Astrocyte (in vitro differentiated cells and primary cell): Measurements from ENCODE around the gene CDH11.

GRCh38 chr16:57803851-57803989 lies 1.4 kb upstream of the KIFC3 start:
- PRO-cap = no peak
- RRBS, 2 experiments = no CpG with 5 or more reads among the region's 1 CpG

DNA sequence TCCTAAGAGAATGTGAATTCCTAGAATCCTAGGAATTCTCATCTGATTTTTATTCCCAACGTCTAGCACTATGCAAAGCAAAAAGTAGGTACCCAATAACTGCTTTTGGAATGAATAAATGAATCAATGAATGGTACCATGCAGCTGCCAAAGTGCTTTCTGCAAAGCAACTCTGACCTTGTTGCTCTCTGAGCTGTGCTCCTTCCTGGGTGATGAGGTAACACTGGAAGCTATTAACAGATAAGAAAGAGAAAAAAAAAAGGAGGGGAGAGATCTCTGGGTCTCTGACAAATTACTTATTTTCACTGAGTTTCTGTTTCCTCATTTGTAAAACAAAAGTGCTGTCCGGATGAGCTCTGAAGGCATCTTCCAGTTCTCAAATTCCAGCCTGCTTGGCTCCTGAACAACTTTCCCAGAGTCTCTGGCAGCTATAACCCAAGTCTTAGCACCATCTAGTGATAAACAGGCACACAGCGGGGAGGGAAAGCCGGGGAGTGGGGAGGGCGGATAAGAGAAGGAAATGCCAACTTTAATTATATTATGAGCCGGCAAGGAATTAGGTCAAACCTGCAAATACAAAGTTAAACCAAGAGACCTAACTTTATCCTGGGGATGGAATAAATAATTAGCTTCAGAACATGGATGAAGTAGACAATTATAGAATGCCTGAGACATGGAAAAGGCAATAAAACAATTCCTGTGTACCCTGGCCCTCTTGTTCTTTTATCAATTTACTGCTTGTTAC lies 61.2 kb upstream of the KIFC3 start:
- PRO-cap = no peak
- RRBS, 2 experiments = 5 to 6% methylated on average over 2 of the region's 6 CpGs

GRCh38 chr16:57899058-57899424 lies 71.9 kb downstream of the CNGB1 start:
- PRO-cap = no peak
- RRBS, 2 experiments = 28 to 53% methylated on average over 2 of the region's 7 CpGs

GRCh38 chr16:58045581-58046422 lies 20.2 kb downstream of the MMP15 start:
- PRO-cap = no peak
- RRBS, 2 experiments = no CpG with 5 or more reads among the region's 8 CpGs

GRCh38 chr16:58160404-58161650 lies 31.6 kb upstream of the CFAP20 start:
- PRO-cap = no peak
- RRBS, 2 experiments = no CpG with 5 or more reads among the region's 13 CpGs

- PRO-cap = no peak
- RRBS, 2 experiments = no CpG with 5 or more reads among the region's 14 CpGs
Observed at GRCh38 chr16:58236371-58236865, 13.3 kb upstream of the CCDC113 start.

DNA sequence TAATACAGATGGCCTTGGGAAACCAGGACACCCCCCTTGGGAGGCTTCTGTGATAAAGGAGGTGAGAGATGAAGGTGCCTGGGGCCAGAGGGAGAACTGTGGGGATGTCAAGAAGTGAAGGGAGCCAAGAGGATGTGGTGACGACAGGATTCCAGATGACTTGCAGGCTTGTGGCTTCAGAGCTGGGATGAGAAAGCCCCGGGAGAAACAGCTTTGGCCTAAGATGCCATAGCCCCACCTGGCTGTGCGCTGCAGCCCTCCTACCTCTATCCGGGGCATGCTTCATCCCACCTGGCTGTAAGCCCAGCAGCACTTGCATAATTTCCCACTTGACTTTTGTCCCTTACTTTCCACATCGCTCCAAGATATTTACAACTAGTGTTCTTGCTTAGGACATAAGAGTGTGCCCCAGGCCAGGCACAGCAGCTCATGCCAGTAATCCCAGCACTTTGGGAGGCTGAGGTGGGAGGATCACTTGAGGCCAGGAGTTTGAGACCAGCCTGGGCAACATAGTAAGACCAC lies 29.3 kb downstream of the GINS3 start:
- PRO-cap = no peak
- RRBS, 2 experiments = 10 to 46% methylated on average over 3 of the region's 5 CpGs

DNA sequence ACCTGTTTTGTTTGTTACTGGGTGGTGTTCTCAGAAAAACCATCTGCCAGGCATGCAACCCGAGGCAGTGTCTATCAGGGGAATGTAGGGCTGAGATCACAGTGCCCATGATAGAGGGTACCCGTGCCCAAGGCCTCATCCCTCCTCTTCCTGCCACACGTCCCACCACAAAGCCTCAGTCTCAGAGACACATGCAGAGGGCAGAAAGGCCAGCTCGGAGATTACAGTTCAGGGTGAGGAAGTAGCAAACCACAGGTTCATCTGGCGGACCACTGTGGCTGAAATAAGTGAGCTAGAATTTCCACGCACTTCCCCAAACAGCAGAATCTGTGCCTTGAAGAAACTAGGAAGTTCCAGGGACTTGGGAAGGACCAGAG lies 33.8 kb downstream of the GINS3 start:
- PRO-cap = no peak
- RRBS, 2 experiments = no CpG with 5 or more reads among the region's 6 CpGs

GRCh38 chr16:58462707-58463913 lies 36.8 kb upstream of the NDRG4 start:
- PRO-cap = no peak
- RRBS, 2 experiments = 1 to 2% methylated on average over 31 to 43 of the region's 117 CpGs

DNA sequence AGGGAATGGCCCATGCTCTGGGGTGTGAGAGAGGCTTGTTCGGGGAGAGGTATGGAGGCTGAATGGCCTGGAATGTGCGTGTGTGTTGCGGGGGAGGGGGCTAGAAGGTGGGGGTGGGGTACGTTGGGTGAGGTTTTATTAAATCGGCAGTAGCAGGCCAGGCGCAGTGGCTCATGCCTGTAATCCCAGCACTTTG lies 34.6 kb upstream of the NDRG4 start:
- PRO-cap = no peak
- RRBS, 2 experiments = no CpG with 5 or more reads among the region's 6 CpGs

DNA sequence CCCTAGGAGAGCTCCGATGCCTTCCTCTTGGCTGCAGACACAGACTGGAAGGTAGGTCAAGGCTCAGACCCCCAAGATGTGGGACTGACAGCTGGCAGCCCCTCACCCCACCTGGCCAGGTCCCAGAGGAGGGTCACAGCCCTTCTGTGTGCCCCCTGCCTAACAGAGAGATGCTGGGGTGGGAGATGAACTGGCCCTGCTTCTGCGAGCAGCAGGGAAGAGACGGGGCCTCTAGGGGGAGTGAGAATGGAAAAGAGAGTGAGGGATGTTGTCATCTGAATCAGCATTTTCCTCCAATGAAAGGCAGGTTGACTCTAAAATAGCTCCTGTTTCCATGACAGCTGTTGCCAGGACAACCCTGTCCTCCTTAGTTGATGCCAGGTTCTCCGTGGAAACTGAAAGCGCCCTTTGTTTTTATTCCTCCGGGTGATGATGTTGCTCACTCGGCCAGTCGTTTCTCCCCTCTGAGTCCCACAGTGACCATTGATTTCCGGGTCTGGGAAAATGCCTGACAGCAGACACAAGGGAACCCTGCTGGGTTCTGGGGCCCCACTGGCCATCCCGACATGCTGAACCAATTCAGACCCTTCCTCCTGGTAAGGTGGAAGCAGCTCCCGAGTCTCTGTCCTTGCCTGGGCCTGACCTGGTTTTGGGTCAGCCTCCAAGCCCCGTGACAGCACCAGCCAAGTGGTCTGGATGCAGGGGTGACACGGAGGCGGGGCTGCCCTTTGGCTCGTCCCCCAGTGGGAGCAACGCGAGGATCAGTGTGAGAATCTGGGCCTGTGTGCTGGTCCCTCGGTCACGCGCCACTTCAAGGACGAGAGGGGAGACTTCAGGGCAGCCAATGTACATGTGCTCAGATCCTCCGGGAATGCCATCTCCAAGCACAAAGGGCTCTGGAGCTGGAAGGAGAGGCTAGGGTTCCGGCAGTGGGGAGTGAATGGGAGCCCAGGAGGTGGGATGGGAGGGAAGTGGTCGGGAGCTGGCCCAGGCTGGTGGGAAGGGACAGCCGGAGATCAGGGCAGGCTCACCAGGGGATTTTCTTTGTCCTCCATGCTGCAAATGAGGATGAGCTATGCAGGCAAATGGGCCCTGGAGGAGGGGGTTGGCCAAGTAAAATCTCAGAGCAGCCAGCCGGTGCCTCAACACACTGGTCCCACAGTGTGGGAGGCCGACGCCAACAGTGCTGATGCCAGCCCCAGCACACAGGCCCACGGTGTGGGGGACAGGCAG lies 4.6 kb upstream of the NDRG4 start:
- PRO-cap = no peak
- RRBS, 2 experiments = 12 to 17% methylated on average over 8 to 9 of the region's 29 CpGs

DNA sequence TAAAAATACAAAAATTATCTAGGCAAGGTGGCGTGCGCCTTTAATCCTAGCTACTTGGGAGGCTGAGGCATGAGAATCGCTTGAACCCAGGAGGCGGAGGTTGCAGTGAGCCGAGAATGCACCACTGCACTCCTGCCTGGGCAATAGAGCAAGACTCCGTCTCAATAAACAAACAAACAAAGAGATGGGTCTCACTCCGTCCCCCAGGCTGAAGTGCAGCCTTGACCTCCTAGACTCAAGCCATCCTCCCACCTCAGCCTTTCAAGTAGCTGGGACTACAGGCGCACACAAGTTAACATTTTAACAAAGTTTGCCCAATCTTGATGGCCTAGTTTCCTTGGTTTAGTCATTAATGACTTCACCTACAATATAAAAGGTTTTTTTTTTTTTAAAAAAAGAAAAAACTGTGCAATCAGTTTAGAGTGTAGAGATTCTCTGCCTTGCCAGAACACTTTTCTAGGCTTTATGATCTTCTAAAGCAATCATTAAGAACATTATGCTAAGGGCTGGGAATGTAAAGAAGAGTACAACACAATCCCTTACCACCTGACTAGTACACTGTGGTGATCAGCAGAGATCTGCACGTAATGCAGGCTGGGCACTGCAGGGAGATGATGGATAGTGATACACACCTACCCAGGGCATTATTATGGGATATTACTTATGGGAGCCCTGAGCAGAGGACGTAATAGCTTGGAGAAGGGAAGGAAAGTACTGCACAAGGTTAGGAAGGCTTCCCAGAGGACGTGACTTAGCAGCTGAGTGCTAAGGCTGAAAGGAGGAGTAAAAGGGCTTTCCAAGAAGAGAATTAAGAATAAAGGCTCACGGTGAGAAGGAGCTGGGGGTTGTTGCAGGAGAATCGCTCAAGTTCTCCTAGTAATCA lies 6.9 kb downstream of the GOT2 start:
- PRO-cap = no peak
- RRBS, 2 experiments = no CpG with 5 or more reads among the region's 13 CpGs

- PRO-cap = no peak
- RRBS, 2 experiments = no CpG with 5 or more reads among the region's 7 CpGs
Observed at GRCh38 chr16:58732701-58733215, 1.4 kb downstream of the GOT2 start.

DNA sequence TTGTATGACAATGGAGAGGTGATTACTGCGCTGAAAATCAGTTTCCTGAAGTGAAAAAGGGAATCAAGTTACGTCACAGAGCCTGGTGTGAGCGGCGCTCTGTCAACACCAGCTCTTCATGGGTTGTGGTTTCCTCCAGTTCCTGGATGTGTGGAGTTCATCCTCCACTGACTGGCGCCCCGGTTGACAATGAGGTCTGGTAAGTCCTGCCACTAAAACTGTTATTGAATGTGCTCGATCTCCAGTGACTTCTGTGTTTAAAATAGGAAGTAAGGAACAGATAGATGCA lies 21.8 kb upstream of the GOT2 start:
- PRO-cap = no peak
- RRBS, 2 experiments = no CpG with 5 or more reads among the region's 7 CpGs

DNA sequence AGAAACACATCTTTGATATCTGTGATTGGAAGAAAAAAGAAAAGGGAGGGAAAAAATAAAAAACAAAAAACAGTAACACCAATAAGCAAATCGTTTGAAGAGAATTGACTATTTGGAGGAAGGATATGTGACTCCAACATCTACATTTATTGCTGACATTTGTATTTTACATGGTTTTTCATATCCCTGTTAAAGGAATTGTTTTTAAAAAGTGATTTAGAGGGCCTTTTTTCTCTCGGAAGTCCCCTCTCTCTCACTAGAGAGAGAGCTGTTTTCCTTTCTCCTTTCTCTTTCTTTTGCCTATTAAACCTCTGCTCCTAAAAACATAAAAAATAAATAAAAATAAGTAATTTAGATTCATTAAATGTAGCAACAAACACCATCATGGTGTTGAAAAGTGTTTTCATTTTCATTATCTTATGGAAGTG lies 1469.7 kb upstream of the GOT2 start:
- PRO-cap = no peak
- RRBS, 2 experiments = no CpG with 5 or more reads among the region's 2 CpGs

DNA sequence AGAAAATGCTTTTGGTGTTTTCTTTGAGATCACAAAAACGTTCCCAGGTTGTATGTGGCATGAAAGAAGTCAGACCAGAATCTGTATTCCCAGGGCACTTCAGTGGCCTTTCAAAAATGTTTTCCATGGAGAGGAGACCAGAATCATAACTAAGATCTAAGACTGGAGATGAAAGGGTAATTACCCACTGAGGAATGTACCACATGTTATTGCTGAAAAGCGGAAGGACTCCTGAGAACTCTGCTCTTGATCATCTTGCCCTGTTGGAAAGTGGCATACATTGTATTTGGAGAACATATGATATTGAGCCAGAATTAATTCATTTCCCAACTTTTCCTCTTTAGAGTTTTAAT lies 1525.5 kb upstream of the GOT2 start:
- PRO-cap = no peak
- RRBS, 2 experiments = no CpG with 5 or more reads among the region's 2 CpGs

DNA sequence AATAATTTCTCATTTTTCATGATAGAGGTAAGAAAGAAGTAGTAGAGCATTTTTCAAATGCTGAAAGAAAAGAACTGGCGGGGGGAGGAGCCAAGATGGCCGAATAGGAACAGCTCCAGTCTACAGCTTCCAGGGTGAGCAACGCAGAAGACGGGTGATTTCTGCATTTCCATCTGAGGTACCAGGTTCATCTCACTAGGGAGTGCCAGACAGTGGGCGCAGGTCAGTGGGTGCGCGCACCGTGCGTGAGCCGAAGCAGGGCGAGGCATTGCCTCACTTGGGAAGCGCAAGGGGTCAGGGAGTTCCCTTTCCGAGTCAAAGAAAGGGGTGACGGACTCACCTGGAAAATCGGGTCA lies 1513.6 kb downstream of the CDH8 start:
- PRO-cap = no peak
- RRBS, 2 experiments = no CpG with 5 or more reads among the region's 15 CpGs

DNA sequence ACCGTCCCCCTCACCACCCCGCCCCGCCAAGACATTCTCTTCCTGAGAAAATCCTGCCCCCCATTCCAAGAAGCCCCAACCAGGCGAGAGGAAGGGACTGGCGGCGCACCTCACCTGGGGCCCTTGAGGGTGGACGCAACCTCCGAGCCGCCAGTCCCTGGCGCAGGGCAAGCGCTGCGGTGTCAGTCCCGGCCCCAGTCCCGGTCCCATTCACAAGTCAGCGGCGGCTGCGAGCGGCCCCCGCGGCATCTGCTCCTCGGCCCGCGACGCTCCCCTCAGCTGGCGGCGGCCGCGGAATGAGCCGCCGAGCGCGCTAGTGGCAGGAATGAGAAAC lies at the start of gene CDH11:
TSS of gene CDH11 (minus strand) at position 298 of the 334 bp plus-strand sequence.
- PRO-cap = bidirectional peak, plus-strand start outside the sequence, minus-strand start at position 298 of the sequence
- RRBS, 2 experiments = 7% methylated on average over 4 of the region's 32 CpGs; no CpG with 5 or more reads in 1 of the 2 experiments

- PRO-cap = bidirectional peak, plus-strand start at chr16:65122282, minus-strand start at chr16:65122063; unidirectional peak, plus-strand start at chr16:65122467
- RRBS, 2 experiments = 0% methylated on average over 1 of the region's 40 CpGs; no CpG with 5 or more reads in 1 of the 2 experiments
Observed at GRCh38 chr16:65122100-65122661, 318 bp upstream of the CDH11 start.

DNA sequence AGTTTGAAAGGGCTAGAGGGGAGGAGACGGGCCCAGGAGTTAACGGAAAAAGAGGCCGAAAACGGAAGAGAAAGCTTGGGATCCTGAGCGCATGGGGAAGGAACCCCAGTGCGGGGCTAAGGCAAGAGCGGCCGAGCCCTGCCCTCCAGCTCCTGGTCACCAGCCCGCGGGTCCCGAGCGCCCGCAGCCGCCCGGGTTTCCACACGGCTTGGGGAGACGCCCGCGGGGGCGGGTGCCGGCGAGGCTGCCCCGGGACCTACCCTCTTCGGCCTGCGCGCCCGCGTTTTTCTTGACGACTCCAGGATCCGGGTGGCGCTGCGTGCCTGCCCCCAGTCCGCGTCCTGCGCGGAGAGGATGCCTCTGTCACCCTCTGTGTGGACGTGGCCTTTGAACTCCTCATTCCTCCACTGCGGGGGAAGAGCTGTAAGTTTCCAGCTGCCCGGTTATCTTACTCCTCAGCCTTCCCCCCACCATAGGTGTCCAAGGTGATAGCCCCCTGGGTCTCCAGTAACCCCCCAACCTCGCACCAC lies 1.6 kb upstream of the CDH11 start:
- PRO-cap = bidirectional peak, plus-strand start at position 281 of the sequence, minus-strand start at position 274 of the sequence
- RRBS, 2 experiments = 2 to 3% methylated on average over 15 to 16 of the region's 40 CpGs